Lower leg skin (tissue), 2 donors: ENCODE results near the gene NHS.

DNA sequence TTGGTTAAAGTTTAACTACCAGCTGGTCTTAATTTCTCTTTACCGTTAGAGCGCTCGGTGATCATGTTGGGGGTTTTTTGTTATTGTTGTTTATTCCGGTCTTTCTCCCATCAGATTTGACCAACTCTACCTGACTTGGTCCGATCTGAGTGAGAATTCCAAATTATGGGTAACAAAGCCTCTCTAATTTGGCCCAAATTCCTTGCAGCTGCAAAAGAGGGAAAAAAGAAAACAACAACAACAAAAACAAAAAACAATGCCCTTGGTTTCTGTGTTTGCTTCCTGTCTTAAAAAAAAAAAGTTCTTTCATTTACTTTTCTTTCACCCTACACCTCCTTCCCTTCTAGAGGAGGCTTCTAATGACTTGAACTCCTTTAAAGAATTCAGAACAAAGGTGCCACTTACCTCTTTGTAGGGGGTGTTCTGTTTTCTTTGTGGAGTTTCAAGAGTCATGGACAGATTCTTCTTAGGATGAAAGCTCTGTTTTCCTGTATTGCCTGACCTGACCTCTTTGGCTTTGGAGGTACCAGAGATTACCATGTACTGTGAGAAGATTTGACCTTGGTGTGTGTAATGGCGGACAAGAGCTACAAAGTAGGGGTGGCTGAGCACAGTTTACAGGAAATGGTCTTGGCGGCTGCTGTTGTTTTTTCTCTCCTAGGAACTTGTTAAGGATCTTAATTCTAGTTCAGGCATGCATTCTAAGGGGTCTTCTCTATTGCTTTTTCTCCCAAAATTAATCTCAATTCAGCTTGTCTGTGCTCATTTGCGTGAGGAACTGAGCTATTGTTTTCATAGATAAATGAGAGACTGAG is 72.4 kb upstream of the S100G start:
- PRO-cap, result no peak
- RAMPAGE, long total RNA, 2 experiments, result no peak in any of the 2 experiments

DNA sequence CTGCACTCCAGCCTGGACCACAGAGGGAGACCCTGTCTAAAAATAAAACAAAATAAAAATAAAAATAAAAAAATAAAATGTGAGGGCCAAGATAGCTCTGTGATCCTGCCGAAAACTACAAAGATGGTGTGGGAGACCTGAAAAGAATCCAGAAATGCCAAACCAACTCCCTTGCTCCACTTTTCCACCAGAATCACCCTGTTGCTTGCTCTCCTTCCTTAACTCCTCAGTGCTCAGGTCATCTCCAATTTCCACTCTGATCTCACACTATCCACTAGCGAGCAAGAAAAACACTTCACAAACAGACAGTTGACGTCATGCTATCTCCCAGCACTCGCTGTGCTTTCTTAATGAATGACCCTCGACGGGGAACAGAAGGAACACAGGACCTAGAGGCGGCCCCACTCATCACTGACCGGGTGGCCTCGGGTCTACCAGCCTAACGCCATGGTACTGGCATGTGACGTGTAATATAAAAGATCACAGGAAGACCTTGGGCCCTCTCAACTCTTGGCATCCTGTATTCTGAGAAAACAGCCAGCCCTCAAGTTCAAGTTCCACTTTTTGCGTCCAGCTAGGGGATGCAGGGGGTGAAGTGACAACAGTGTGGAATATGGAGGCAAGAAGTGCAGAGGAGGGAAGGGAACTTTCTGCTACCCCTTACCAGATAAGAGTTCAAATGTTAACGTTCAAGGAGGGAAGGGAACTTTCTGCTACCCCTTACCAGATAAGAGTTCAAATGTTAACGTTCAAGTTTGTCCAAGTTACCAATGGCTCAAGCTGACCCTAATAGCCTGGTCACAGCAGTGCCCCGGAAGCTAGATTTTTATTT is 5.1 kb downstream of the S100G start:
- PRO-cap, result no peak
- RAMPAGE, long total RNA, 2 experiments, result no peak in any of the 2 experiments

- PRO-cap, result no peak
- RAMPAGE, long total RNA, 2 experiments, result no peak in any of the 2 experiments
Observed at GRCh38 chrX:16743949-16744358, 24.5 kb downstream of the SYAP1 start.

GRCh38 chrX:16807979-16808548 is 21.8 kb downstream of the TXLNG start:
- PRO-cap, result unidirectional peak, minus-strand start at chrX:16808121
- RAMPAGE, long total RNA, 2 experiments, result no peak in any of the 2 experiments

DNA sequence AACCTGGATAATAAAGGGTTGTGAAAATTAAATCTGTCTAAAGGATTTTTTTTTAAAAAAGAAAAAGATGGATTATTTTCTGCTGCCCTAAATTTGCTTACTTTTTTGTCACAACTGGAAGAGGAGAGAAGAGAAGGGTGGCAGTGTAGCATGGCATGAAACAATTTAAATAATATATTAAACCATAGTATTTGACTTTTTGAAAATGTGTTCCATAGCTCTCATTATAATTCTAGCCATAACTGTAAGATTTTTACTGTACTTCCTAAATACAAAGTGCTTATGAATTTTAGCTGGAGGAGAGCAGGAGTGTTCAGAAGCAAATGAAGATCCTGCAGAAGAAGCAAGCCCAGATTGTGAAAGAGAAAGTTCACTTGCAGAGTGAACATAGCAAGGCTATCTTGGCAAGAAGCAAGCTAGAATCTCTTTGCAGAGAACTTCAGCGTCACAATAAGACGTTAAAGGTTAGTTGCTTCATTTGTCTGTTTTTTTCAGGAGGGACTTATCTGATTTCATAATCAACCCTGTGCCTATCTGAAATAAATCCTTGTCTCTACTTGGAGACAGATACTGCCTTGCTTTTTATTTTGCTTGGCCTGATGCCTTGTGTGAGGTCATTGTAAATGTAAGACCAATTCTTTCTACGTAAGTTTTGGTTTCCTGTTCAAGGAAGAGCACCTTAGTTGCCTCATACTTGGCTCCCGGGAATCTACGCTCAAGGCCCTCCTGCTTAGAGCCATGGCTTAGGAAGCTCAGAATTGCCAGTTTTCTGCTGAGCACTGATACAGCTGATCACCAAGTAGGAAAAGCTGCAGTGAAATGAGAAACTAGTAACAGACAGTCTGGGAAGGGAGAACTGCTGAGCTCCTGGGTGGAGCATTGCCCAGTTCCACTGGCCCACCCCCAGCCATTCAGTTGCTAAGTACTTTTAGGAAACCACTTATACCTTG is 41.8 kb downstream of the TXLNG start:
- PRO-cap, result no peak
- RAMPAGE, long total RNA, 2 experiments, result no peak in any of the 2 experiments

GRCh38 chrX:17115372-17115752 is 168.9 kb downstream of the REPS2 start:
- PRO-cap, result no peak
- RAMPAGE, long total RNA, 2 experiments, result no peak in any of the 2 experiments

- PRO-cap, result no peak
- RAMPAGE, long total RNA, 2 experiments, result no peak in any of the 2 experiments
Observed at GRCh38 chrX:17137985-17138259, 191.5 kb downstream of the REPS2 start.

- PRO-cap, result no peak
- RAMPAGE, long total RNA, 2 experiments, result no peak in any of the 2 experiments
Observed at GRCh38 chrX:17347653-17348349, 27.2 kb upstream of the NHS start.

DNA sequence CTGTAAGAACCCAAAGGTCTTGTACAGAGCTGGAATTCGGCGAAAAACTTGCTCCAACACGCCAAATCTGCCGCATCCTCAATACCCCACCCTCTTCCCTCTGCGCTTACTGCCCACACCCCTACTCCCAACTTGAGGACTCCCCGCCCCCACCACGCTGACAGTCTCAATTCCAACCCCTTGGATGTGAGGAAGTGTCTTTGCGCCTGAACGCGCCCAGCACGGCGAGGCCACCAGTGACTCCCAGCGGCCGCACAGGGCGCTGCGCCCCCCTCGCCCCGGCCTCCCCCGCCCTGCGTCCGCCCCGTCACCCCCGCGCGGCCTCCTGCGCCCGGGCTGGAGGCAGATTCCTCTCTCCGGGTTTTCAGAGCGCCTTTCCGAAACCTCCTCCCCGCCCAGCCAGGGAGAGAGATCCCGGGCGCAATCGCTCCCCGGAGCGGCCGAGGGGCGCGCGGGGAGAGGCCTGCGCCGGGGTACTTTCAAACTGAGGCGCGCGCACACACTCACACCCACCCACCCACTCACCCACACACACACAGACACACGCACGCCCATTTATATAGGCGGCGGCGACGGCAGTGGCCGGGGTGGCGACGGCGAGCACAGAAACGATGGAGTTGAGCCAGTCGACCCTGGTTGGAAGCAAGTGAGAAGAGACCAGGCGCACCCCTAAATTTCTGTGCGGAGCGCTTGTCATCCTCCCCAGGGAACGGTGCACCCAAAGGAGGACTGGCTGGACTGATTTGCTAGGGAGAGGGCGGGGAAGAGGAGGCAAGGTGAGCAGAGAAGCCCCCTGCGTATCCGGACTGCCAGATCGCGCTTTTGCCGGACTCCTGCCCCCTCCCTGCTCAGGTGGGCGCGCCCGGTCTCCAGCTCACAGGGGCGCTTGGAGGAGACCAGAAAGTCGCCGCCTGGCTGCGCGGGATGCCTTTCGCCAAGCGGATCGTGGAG is at the start of gene NHS:
Gene NHS (plus strand): TSS at position 367 of the 951 bp plus-strand sequence.
- PRO-cap, result bidirectional peak, plus-strand start at position 423 of the sequence, minus-strand start at position 174 of the sequence
- RAMPAGE, long total RNA, 2 experiments, result start-site peak on the plus strand in 2 of 2 experiments, centred at positions 357 to 373 of the sequence, 14 to 36 reads per replicate

- PRO-cap, result no peak
- RAMPAGE, long total RNA, 2 experiments, result no peak in any of the 2 experiments
Observed at GRCh38 chrX:17376081-17376673, 1.2 kb downstream of the NHS start.

- PRO-cap, result no peak
- RAMPAGE, long total RNA, 2 experiments, result no peak in any of the 2 experiments
Observed at GRCh38 chrX:18026014-18026629, 165.0 kb upstream of the RAI2 start.

DNA sequence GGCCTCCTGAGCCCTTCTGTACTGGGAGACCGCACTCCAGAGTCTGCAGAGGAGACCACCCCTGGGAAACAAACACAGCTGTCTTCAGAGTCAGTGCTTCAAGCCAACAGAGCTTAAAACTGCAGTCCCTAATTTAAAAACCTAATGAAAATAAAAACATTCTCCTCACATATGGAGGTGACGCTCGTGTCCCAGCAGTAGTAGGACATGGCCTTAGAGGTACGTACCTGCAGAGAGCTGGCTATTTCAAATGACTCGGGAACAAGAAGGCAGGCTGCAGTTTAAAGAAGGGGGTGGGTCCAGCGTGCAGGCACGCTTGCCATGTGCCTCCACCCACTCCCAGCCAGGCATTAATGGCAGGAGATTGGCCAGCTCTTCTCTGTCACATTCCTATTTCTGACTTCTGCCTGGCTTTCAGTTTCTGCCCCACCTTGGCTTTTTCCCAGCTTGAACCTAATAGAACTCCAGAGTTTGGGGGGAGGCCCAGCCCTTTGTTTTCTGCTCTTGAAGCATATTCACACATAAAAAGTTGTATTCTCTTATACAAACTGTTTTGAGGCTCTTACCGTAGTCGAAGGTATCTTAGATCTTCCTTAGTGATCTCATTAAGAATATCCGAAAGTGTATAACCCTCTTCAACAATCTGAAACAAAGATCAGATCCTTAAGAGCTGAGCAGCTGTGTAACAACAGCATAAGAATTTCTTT is 17.2 kb downstream of the PDHA1 start:
- PRO-cap, result no peak
- RAMPAGE, long total RNA, 2 experiments, result no peak in any of the 2 experiments

GRCh38 chrX:19545855-19546208 is 30.5 kb upstream of the MAP3K15 start:
- PRO-cap, result no peak
- RAMPAGE, long total RNA, 2 experiments, result no peak in any of the 2 experiments

DNA sequence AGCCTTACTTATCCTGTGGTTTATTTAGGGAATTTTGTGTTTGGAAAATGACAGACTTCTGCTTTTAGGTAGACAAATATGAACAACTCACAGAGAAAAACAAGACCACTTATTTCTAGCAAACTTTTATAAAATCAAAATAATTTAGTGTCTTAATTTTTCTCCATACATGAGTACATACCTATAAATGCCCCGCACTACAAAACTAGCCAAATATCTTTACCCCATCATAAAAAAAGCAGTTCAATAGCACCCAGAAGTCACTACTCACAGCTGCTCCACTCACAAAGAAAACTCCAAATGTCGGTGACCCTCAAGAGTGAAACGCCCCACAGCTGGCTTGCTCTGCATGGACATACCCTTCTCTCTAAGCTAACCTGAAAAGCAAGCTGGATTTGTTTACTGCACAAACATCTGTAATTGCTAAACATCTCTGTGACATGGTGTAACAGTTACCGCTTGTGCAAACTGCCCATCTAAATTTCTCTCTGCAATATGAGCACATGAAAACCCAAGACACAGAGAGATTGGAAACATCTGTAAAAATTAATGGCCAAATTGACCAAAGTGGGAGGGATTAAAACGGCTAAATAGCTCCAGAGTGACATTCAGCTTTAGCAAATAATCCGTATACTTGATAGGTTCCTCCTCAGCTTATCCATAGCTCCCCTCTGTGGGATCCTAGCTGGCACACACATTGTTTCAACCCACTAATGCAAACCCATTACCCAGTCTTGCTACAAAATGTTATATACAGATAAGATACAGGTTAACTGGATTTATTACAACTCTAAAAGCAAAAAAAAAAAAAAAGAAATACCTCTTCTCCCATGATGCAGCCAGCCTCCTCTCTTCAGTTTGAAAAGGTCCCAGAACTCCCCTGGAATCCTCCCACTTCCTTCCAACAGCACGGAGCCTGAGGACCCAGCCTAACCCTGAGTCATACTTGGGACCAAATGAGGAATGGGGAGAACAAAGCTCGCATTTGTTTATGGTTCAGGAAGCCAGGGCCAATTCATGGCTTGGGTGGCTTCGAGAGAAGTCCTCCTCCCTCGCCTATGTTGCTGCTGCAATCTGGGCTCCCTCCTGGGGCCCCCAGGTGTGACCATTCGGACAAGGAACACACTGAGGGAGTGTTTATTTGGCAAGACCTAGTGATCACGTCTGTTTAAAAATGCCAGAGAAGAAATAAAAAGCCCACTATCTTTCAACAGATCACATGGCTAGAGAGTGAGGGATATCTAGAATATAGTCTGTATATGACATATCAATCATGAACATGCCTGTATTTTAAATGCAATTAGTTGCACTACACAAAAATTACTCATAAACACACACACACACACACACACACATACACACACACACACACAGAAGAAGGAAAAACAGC is 155.2 kb upstream of the MAP3K15 start:
- PRO-cap, result unidirectional peak, minus-strand start at position 369 of the sequence; bidirectional peak, plus-strand start at position 955 of the sequence, minus-strand start at position 662 of the sequence; unidirectional peak, plus-strand start at position 1,013 of the sequence
- RAMPAGE, long total RNA, 2 experiments, result start-site peak on the minus strand in 2 of 2 experiments, centred at positions 331 to 339 of the sequence, 25 to 31 reads per replicate

- PRO-cap, result no peak
- RAMPAGE, long total RNA, 2 experiments, result no peak in any of the 2 experiments
Observed at GRCh38 chrX:19673440-19673733, 158.1 kb upstream of the MAP3K15 start.

DNA sequence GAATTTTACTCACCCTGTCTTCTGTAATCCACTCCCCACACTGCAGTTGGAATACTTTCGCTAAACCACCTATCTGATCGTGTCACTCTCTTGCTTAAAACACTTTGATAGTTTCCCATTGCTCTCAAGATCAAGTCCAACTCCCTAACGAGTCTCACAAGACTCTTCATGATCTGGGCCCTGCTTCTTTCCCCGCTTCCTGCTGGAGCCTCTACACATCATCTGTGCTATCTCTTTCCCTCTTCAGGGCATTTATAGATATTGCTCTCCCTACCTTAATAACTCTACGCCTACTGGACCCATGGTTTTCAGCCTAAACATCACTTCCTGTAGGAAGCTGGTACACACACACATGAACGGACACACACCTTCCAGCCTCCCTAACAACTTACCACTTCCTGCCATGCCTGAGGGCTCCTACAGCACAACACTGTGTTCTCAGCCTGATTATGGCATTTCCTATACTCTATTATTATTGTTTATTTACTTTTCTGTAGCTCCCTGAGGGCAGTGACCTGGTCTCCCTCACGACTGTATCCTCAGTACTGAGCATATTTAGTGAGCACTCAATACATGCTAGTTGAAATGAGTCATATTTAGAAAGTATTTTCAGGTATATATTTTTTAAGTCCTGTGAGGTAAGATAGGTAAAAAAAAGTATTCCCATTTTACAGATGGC is 163.6 kb upstream of the MAP3K15 start:
- PRO-cap, result no peak
- RAMPAGE, long total RNA, 2 experiments, result no peak in any of the 2 experiments

DNA sequence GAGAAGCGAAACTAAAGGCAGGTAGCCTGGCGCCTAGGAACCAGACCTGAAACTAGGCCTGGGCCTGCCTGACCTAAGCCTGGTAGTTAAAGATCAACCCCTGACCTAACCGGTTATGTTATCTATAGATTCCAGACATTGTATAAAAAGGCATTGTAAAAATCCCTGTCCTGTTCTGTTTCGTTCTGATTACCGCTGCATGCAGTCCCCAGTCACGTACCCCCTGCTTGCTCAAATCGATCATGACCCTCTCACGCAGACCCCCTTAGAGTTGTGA is 131.8 kb downstream of the SH3KBP1 start:
- PRO-cap, result no peak
- RAMPAGE, long total RNA, 2 experiments, result no peak in any of the 2 experiments

GRCh38 chrX:19989849-19990666 is 803 bp downstream of the BCLAF3 start:
- PRO-cap, result unidirectional peak, plus-strand start at chrX:19990399
- RAMPAGE, long total RNA, 2 experiments, result no peak in any of the 2 experiments

DNA sequence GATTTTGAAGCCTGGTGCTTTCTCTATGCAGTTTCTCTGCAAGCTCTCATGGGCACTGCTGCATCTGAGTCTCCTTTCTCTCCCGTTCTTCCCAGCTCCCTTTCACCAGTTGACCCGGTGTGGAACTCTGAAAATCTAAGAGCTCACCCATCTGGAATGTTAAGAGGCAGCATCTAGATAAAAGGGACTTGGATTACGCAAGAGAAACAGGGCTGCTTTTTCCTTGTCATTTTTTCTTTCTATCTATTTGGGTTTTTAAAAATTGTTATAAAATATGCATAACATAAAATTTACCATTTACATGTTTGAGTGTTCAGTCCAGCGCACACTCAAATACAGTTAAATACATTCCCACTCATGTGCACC is 95.2 kb upstream of the RPS6KA3 start:
- PRO-cap, result no peak
- RAMPAGE, long total RNA, 2 experiments, result no peak in any of the 2 experiments

DNA sequence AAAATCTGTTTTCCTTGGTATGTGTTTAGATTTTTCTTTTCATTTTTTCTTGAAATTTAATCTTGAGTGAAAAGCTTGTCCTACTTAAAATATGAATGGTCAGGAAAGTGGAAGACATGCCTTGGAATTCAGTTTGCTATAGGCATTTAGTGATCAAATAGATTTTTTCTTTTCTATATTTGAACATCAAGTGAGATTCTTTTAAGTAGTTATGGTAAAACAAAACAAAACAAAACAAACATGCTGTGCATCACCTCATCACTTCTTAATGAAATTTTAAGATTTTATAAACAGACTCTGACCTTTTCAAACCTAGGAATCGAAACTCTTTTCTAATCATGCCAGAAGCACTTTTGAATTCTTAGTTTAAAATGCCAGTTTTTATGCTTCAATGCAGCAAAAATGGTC is 62.8 kb downstream of the CNKSR2 start:
- PRO-cap, result no peak
- RAMPAGE, long total RNA, 2 experiments, result no peak in any of the 2 experiments